Glomerular endothelial cell (primary cell): ENCODE measurements around a stretch of chr10.

DNA sequence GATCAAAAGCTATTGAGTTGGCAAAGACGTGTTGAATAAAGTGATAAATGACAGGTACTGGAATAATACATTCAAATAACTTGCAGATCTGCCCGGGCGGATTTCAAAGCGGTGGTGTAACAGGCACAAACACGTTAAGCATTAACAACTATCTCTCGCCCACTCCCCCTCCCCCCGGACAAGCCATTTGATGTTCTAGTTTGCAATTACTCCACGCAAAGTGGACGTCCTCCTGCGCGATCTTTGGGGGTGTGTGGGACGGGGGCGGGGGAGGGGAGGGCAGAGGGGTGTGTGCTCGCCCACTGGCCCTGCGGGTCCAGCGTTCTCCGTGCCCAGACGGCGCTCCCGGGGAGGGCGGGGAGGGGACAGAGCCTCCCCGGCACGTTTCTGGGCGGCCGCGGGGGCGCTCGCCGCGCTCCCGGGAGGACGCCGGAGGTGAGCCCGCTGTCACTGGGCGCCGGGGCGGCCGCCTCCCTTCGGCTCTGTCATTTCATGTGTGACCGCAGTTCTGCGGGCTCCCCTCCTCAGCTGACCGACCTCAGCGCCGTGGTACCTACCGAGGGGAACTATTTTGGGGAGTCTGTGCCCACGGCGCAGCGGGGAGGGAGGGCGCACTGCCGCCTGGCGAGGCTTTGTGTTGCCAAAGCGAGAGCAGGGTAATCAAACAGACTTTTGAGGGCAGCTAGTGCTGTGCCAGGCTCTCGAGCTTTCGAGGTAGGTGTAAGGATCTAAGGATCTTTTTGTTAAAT is 1.6 kb downstream of the ARID5B start:
- RAMPAGE, long total RNA: no peak

DNA sequence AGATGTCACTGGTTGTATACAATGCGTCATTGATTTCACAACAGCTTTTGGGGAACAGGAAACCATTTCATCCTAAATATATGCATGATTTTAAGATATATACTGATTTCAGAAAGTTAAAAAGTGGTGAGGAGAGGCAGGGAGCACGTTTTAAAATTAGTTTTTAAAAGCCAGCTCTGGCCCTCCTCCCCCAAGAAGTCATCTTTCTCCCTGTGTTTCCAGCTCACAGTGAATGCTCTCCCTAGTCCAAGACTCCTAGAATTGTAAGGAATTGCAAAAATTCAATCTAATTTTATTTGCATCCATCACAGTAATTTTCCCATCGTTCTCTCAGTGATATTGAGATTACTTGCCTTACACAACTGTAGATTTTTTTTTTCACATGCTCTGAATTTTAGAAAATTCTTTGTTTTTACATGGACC is 64.7 kb downstream of the ARID5B start:
- RAMPAGE, long total RNA: no peak

- RAMPAGE, long total RNA: no peak
Measured at GRCh38 chr10:61987919-61988438, 86.5 kb downstream of the ARID5B start.

- RAMPAGE, long total RNA: no peak
Measured at GRCh38 chr10:61994498-61994884, 93.0 kb downstream of the ARID5B start.

DNA sequence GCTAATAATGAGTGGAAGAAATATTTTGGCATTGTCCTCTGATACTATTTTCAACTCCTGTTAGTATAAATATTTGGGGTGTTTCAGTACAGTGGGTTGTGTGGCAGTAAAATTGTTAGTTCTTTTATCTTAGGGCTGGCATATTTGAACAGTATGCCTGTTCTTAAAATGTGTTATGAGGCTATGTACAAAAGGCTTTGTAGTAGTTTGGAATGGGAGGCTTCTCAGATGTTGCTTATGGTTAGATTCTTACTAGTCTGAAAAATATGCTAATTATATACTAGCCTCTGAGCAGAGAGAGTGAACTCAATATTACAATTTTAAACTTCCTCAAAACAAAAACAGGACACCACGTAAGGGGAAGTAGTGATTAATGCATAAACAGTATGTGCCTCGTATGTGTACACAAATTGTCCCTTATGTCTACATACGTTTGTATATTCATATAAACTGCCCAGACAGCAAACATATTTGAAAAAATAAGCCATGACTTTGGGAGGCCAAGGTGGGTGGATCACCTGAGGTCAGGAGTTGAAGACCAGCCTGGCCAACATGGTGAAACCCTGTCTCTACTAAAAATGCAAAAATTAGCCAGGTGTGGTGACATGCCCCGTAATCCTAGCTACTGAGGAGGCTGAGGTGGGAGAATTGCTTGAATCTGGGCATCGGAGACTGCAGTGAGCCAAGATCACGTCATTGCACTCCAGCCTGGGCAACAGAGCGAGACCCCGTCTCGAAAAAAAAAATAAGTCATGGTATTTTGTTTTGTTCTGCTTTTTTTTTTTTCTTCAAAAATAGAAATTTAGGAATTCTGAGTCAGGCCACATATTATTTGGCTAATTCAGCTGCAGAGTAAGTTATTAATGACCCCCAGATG is 115.5 kb downstream of the ARID5B start:
- RAMPAGE, long total RNA: no peak

GRCh38 chr10:62047500-62047769 is 145.9 kb downstream of the ARID5B start:
- RAMPAGE, long total RNA: no peak

DNA sequence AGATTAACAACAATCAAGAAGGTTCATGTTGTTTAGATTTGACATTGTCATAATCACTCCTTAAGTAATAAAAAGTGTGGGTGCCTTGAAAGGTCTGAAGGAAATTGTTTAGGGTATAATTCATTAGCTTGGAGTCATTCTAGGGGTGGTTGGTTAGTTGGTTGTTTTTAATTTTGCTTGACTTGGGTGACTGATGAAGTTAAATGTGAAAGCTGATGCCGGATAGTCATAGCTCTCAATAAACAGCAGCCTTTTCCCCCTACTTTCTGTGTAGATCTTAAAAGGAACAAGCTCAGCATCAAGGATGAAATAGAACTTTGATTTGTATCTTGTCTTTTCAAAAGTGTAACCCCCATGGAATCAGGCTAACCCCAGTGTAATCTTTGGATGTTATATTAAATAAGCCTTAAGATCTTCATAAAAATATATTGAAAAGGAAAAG is 148.3 kb downstream of the ARID5B start:
- RAMPAGE, long total RNA: no peak

GRCh38 chr10:62079874-62080725 is 178.6 kb downstream of the ARID5B start:
- RAMPAGE, long total RNA: no peak

GRCh38 chr10:62186944-62187759 is 81.5 kb downstream of the RTKN2 start:
- RAMPAGE, long total RNA: no peak

DNA sequence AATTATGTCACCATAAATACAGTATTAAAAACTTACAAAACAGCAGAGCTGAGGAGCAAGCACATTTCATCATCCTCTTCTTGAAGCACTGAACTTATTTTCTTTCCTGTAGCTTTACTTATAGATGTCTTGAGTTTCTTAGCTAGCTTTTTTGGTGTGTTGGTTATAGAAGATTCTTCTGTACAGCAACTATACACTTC is 32.7 kb downstream of the RTKN2 start:
- RAMPAGE, long total RNA: no peak

DNA sequence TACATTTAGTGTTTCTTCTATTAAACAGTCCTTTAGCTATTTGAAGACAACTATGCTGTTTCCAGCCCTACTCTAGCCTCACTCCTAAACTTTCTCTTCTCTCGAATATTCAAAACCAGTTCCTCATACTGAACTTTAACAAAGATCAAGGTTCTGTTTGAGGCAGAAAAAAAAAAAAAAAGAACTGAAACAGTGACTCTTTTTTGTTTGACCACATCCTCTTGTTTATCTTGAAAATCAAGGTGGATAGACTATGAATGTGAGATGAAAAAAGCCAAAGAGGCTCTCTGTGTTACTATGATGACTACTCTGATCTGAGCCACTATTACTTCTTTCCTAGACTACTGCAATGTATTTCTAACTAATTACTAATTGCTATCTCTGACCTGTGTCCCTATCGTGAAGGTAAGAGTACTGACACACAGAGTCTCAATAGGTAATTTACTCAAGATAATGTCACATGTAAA is 154.3 kb downstream of the ZNF365 start:
- RAMPAGE, long total RNA: no peak

DNA sequence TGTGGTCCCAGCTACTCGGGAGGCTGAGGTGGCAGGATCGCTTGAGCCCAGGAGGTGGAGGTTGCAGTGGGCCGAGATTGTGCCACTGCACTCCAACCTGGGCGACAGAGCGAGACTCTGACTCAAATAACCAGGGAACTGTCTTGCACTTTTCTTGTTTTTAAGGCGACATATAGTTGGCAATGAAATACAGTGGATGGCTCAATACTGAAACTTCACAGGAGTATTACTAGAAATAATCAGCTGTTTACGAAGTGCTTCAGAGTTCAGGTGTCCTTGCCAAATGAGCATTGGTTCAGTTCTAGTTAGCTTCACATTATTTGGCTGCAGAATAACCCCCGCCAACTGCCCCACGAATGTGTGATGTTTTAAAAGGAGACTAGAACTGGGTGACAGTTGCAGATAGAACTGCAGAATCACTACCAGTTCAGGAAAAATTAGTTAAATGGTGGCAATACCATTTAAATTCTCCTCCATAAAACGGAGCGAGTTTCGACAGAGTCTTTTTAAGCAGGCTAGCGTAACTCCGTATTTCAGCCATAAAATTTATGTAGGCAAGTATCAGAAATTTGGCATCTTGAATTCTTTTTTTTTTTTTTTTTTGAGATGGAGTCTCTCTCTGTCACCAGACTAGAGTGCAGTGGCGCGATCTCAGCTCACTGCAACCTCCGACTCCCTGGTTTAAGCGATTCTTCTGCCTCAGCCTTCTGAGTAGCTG is 2.1 kb downstream of the NRBF2 start:
- RAMPAGE, long total RNA: no peak

GRCh38 chr10:63153245-63154014 is 20.3 kb downstream of the NRBF2 start:
- RAMPAGE, long total RNA: no peak

GRCh38 chr10:63201344-63201704 is 68.2 kb downstream of the NRBF2 start:
- RAMPAGE, long total RNA: no peak

GRCh38 chr10:63213517-63214174 is 80.5 kb downstream of the NRBF2 start:
- RAMPAGE, long total RNA: no peak

DNA sequence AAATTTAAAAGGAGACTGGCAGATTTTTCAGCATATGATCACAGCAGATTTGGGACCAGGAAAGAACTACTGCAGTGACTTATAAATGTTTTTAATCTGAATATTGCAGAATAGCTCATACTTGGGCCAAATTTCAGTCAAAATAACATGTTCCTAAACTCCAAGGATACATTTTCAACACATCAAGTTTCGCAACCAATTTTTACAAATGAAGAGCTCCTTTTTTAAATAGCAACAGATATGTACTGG is 122.9 kb downstream of the NRBF2 start:
- RAMPAGE, long total RNA: no peak

DNA sequence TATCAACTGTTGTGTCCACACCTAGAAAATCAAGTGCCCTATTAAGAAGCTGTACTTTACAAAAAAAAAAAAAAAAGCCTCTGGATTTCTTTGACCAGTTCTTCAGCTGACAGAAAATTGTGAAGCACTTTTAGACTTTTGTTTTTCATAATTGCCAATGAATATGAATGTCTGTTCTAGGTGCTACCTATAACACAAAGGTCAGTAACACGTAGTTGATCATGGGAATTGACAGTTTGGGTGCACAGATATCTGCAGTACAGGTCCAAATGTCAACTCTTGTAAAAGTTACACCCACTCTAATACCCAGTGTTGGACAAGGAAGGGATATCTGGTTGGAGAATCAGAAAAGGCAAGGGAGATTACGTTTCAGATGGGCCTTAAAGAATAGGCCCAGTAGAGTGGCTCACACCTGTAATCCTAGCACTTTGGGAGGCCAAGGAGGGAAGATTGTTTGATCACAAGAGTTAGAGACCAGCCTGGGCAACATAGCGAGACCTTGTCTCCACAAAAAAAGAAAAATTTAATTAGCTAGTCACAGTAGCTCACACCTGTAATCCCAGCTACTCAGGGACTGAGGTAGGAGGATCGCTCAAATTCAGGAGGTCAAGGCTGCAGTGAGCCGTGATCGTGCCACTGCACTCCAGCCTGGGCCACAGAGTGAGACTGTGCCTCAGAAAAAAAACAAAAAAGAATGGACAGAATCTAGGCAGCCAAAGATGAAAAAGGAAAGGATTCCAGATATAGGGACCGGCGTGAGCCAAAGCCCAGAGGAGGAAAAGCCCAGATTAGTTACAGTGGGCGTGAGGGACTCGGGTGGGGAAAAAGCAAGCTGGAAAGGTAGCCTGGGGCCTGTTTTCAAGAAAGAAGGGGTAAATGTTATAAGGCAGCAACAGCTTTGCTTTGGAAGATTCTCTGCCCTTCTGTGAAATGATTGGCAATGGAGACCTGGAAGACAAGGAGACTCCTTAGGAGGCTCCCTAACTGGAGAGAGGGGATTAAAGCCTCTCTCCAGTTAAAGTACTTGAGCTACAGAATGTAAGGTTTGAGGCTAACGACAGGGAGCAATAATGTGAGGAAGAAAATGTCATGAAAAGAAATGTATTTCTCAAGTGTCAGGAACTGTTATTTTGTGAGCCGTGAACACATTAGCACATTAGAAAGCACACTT is 2.1 kb downstream of the REEP3 start:
- RAMPAGE, long total RNA: no peak

DNA sequence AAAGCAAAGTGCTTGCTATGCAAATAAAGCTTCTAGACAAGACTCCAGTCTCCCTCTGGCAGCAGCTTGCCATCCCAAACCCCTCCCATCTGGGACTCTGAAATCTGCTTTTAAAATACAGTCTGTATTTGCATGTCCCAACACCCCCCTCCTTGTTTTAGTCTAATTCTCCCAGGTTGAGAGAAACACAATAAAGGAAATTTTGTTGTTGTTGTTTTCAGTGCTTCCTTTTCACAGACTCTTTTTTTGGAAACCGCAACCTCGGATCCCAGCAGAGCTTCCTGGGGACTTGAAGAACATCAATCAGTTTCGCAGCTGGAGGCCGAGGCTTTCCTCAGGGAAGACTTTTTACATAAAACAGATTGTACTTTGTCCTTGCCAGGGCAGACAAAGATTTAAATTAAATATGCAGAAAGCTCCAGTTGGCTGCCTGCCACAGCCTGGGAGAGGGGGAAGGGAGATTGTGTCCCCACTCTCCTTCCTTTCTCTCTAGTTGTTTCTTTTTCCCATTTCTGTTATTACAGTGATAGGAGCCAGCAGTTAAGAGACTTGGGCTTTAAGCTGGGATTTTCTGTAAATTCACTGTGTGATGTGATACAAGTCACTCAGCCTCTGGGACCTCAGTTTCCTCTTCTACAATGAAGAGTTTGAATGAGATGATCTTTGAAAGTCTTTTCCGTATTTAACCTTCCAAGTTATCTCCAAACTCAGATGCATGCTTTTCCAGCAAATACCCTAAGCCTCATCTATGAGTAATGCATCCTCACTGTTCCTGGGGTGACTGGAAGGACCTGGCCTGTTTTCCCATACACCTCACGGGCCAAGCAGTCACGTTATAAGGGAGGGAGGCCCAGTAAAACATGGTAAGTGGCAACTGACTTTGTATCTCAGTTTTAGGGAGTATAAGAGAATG is 192.2 kb downstream of the REEP3 start:
- RAMPAGE, long total RNA: no peak

- RAMPAGE, long total RNA: no peak
Measured at GRCh38 chr10:64370032-64370614, 848.9 kb downstream of the REEP3 start.

DNA sequence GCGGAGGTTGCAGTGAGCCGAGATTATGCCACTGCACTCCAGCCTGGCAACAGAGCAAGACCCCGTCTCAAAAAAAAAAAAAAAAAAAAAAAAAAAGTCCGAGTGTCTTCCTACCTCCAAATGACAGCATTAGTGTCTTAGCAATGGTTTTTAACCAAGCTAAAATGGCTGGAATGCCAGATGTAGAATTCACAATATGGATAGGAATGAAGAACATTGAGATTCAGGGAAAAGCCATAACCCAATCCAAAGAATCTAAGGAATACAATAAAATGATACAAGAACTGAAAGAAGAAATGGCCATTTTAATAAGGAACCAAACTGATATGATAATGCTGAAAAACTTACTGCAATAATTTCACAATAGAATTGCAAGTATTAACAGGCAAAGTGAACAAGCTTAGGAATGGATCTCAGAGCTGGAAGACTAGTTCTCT is 1271.9 kb upstream of the LRRTM3 start:
- RAMPAGE, long total RNA: no peak